Aortic smooth muscle cell (primary cell): ENCODE results near the genes PWWP2A, CCNJL and GABRG2.

DNA sequence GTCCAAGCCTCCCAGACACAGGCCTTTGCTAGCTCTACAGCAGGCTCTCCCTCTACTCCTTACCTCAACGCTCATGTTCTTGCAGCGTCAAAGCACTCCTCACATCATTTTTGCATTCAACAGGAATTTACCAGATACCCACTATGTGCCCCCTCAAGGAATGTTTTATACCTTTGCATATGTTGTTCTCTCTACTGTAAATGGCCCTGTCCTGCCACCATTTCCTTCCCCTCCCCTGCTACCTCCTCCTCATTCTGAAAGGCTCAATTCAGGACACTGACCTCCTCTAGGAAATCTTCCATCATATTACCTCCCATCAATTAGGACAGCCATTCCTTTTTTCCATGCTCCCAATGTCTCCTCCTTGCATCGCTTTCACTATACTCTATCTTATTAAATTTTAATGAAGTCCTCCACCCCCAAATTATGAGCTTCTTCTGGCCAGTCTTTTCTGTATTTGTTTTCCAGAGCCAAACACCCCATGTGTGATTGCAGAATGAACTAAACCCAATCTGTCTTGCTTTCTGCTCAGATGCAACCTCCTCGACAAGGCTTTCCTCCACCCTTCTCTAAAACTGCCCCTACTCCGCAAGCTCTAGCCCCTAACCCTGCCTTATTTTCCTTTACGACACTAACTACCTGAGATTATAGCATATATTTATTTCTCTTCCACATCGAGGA lies 101.8 kb downstream of the EBF1 start:
- RRBS: no CpG with 5 or more reads among the region's 7 CpGs

- RRBS: no CpG with 5 or more reads among the region's 7 CpGs
These were observed 81.0 kb downstream of the EBF1 start for GRCh38 chr5:159018582-159019270.

DNA sequence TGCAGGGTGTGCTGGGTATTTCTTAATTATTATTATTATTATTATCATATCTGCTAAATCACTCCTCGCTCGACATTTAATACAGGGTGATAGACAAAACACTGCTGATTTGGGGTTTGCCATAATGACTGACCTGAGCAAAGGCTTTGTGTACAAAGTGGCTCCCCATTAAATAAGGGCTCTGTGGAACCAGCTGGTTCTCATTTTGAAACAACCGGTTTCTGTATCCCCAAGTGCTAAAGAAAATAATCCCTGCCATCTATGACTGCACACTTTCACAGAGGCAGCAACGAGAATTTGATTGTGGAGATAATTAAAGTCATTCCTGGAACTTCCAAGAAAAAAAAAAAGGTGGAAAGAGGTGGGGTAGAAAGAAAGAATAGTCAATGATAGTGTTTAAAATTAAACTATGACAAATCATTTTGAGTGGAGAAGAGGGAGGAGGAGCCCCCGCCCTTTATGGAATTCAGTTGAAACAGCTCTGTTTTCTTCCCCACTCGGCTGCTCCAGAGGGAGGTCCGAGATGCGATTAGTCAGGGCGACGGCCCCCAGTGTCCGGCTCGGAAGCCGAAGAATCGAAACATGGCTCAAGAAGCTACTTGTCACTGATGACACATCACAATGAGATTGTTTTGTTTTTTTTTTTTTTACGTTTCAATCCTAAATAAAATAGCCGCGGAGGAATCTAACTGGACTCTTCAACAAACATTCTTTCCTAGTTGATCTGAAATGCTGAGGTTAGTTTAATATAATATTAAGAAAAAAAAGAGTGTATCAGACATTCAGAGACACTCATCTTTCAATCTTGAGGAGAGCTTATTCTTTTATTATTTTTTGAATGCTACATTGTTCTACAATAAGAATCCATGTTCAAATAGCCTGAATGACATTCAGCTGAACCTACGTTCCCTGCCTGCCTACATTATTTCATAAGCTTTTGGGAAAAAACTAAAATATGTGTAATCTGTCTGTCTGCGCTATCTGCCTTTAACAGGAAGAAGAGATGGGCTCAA lies 38.3 kb downstream of the EBF1 start:
- RRBS: no CpG with 5 or more reads among the region's 19 CpGs

DNA sequence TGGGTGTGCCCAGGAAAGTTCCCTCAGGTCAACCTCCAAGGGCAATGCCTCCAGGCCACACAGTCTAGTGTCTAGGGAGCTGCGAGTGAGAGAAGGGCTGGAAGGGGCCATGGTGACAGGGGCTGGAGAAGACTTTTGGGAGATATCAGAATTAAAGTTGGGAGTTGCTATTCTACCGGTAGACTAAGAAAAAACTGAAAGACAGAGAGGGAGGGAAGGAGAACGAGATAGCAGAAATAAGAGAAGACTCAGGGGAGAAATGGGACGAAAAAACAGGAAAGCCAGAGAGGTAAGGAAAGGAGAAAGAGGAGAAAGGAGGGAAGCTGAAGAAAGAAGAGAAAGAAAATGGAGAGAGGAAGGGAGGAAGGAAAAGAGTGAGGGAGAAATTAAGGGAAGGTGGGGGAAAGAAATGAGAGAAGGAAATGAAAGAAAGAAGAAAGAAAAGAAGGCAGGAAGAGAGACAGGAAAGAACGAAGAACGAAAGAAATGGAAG lies 1.4 kb downstream of the EBF1 start:
- RRBS: no CpG with 5 or more reads among the region's 6 CpGs

GRCh38 chr5:159101491-159101832 lies 1.7 kb upstream of the EBF1 start:
- RRBS: no CpG with 5 or more reads among the region's 3 CpGs

DNA sequence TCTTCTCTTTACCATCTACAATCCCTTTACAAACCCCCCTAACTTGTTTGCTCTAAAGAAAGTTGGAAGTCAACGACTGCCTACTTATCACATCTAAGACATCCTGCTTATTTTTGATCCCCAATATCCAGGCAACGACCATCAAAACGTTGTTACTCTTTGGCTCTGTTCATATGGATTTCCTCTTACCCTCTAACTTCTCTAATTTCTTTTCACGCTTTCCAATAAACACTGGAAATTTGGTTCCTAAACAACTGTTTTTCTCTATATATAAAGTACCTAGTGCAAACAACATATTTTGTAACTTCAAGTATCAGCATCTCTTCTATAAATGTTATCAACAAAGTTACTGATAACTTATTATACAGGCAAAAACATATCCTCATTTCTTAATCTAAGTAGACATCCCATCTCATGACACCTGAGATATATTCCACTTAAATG lies 13.9 kb downstream of the RNF145 start:
- RRBS: no CpG with 5 or more reads among the region's 4 CpGs

DNA sequence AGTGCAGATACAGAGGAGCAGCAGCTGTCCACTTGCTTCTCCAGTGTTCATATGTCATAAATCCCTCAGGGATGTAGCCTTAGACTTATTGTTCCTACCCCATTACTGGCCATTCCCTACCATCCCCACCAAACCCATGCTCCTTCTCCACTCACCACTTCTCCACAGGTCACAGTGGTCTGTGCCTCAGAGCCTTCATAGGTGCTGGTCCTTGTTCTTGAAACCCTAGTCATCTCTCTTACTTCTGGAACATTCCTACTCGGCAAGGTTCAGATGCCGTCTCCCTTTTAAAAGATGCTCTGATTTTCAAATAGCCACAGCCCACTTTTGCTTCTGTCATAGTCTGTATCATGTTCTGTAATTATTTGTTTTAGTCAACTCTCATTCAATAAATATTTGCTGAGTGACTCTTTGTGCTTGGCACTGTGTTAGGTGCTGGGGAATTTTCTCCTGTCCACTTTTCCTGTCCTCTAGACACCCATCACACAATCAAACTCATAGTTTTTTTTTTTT lies 181.2 kb upstream of the IL12B start:
- RRBS: no CpG with 5 or more reads among the region's 2 CpGs

- RRBS: no CpG with 5 or more reads among the region's 2 CpGs
These were observed 134.7 kb upstream of the ADRA1B start for GRCh38 chr5:159781602-159781916.

DNA sequence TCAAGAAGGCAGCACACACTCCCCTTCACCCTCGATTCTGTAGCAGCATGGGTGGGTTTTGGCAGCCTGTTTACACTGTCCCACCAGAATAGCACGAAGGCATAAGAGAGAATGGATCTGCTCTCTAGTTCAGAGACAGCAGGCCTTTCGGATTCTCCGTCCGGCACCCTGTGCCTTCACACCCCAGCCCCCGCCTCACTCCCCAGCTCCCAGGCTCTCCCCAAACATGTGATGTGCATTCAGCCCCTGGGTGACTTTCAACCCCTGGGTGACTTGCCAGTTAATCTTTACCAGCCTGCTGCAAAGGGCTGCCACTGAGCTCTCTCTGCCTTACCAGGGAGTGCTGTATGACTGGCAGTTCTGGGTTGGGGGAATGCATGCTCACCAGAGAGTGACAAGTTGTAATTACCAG lies 5.0 kb upstream of the ADRA1B start:
- RRBS: no CpG with 5 or more reads among the region's 6 CpGs

- RRBS: no CpG with 5 or more reads among the region's 9 CpGs
These were observed 3.2 kb upstream of the ADRA1B start for GRCh38 chr5:159912924-159913687.

DNA sequence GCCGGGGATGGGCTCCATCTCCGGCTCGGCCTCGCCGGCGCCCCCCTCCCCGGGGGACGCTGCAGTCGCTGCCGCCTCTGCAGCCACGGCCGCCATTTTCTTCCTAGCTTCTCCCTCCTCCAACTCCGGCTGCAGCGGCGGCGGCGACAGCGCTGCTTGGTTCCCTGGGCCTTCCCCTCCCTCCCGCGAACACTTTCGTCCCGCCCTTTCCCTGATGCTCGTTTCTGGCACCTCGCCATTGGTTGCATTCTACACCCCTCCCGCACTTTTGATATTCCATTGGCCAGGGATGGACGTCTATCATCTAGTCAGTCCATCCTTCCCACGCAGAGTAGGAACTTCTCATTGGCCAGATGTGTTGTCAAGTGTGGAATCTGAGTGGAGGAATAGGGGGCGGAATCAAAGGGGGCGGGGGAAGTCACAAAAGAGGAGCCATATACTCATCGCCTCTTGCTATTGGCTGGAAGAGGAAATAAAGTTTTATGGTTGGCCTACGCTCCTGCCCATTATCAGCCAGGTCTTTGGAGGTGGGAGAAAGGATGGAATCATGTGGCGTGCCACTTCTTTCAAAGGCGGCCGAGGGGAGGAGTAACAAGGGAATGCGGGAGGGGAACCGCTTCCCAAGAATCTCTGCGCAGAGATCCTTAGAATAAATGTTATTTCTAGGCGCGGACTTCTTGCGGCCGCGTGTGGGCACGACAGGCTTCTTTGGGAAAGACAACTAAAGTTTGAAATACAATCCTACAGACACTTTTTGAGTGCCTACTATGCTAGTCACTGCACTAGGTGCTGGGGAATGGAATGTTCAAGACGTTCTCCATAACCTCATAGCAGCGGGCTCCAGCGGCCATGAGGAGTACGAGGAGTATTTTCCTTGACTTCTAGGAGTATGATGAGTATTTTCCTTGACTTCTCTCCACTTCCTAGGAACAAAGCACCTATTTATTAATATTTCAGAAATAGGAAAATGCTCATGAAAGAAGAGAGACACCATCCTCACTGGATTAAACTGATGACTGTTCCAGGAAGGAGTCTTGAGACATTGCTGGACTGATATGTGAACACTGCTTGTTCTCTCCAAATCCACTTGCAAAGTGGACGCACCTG lies at the start of gene PWWP2A:
TSS of gene PWWP2A (minus strand) at position 158 of the 1,107 bp plus-strand sequence.
- RRBS: under 1% methylated on average over 5 of the region's 48 CpGs

DNA sequence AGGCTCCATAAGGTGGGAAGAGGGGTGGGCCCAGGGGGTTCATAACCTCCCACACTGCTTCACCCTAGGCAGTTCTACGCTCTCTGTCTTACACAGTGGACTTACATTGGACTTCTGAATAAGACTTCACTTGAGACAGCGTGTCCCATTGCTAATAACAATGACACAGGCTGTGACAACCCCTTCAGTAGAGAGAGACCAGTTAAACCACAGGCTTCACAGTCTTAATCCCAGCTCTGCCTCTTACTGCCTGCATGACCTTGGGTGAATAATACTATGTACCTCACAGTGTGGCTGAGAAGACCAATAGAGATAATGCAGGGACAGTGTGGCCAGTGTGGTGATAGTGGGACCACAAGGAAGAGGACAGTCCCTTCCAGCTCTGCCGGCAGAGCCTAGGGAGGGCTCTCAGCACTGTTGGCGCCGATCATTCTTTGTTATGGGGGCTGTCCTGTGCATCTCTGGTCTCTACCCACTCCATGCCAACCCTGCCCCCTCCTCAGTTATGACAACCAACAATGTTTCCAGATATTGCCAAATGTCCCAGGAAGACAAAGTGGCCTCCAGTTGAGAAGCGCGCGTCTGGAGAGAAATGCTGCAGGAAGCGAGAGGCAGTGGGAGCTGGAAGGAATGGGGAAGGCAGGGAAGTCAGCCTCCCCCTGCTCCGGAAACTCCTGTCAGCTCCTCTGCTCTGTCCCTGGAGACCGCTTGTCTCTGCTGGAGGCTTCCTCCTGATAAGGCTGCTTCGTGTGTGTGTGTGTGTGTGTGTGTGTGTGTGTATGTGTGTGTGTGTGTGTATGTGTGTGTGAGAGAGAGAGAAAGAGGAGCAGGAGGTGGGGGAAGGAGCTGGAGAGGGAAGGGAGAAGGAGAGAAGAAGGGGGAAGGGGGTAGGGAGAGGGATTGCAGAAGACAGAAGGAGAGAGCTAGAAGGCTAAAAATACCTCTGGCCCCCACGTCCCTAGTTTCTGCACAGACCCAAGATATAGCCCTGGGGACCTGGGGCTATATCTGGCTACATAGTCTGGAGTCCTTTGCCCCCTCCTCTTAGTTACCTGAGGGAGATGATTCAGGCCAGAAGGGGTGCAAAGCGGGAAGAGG lies 31.8 kb upstream of the FABP6 start:
- RRBS: no CpG with 5 or more reads among the region's 14 CpGs

DNA sequence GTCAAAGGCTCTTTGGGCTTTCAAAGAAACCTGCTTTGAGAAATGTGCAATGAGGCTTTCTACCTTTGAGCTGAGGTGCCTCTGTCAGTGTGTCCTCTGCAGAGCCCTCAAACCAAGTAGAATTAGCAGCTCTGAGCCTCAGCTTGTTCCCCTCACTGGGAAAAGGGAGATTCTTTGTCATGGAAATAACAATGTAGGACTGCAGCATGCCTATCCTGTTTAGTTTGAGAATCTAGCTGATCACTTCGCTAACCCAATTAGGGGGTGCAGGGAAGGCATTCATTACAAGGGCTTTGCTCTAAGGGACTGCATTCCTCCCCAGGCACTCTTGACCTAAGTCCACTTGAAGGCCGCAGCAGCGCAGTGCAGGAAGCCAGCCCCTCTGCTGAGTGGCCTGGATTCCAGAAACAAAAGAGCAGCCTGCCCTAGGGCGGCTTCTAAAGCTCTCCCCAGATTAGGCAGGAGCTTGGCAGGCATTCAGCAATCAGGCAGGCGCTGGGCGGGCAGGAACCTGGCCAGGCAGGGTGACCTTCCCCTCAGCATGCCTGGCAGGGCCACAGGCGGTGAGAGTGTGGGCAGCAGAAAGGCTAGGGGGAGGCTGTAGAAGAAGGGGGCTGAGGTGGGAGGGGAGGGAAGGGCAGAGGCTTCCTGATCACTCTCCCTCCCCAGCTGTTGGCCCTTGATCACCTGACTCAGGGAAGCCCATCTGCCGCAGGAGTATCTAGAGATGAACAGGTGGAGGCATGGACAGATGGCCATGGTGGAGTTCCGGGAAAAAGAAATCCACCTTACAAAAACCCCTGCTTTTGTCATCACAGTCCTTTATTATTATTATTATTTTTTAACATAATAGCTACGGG lies 24.8 kb downstream of the CCNJL start:
- RRBS: no CpG with 5 or more reads among the region's 10 CpGs

DNA sequence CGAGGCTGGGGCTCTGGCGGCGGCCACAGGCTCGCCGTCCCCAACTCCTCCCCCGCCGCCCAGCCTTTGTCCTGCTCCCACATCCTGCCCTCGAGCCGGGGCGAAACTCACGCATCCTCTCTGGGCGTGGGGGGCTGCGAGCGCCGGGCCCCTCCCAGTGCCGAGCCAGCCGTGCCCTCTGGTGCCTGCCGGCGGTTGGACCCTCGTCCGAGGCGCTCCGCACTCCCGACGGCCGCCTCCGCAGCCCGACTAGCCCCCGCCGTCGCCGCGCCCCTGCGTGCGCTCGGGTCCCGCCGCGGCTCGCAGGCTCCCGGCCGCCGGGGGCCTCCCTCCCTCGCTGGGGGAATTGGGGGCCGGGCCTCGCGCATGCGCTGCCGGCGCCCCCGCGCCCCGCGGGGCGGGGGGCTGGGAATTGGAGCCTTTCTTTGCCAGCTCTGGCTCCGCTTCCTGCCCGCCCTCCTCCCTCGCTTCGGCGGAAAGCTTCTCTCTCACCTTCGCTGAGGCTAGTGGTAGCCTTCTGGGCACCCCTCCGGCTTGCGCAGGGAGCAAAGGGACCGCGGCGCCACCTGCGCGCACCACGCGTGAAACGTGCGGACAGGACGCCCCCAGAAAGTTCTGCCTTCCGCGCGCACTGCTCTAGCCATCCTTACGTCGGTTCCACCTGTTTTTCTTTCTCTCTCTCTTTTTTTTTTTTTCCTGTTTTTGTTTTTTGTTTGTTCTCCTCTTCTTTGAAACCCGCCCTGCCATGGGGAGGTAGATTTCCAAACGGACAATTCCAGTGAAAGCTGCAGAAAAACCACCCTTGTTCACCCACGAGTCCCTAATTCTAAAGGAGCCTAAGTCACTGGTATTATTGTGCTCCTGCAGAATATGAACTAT lies at the start of gene CCNJL:
TSS of gene CCNJL (minus strand) at position 312 of the 879 bp plus-strand sequence.
- RRBS: 2% methylated on average over 10 of the region's 81 CpGs

DNA sequence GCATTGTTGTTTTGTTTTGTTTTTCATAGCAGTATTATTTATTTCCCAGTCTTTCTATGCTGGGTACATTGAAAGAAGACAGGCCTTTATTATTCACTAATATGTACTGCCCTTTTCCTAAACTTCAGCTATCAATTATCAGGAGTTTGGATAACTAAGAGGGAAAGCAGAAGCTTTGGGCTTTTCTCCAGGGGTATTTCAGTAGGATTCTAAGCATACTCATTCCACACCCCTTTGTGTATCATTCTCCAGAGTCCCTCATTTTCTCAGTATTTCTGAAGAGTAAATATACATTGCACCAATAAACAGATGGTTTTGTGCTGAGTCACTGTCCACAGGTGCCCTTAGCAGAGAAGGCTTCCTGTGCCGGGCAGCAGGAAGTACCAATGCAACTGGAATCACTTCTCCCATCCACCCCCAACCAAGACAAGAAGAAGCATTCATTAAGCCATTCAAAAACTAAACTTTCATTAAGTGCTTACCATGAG lies 3.5 kb upstream of the CCNJL start:
- RRBS: no CpG with 5 or more reads among the region's 1 CpG

DNA sequence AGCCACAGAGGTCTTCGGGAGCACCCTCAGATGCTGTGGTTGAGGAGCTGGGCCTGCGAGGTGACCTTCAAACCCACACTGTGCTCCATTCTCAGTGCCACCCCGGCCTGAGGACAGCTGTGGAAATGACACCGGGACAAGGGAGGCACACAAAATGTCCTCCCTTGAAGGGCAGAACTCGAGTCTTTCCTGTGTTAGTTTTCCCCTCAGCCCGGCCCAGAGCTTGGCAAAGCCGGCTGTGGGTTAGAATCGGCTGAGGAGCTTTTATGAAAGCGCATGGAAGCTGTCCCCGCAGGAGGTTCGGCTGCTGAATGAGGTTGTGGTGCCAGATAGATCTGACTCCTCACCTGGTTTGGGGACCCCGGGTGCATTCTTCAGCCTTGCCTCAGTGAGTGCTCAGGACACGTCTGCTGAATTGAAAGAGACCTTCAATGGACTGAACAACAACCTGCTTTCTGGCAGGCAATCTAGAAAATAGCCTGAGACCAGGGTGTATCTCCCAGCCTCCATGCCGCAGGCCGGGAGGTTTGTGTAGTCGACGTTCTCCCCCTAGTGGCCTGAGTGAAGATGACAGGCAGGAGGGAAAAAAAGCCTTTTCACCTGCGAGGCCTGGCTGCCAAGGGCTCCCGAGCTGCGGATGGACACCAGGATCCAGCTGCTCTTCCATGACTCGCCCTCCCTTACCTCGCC lies 25.3 kb downstream of the C1QTNF2 start:
- RRBS: 17% methylated on average over 3 of the region's 22 CpGs

DNA sequence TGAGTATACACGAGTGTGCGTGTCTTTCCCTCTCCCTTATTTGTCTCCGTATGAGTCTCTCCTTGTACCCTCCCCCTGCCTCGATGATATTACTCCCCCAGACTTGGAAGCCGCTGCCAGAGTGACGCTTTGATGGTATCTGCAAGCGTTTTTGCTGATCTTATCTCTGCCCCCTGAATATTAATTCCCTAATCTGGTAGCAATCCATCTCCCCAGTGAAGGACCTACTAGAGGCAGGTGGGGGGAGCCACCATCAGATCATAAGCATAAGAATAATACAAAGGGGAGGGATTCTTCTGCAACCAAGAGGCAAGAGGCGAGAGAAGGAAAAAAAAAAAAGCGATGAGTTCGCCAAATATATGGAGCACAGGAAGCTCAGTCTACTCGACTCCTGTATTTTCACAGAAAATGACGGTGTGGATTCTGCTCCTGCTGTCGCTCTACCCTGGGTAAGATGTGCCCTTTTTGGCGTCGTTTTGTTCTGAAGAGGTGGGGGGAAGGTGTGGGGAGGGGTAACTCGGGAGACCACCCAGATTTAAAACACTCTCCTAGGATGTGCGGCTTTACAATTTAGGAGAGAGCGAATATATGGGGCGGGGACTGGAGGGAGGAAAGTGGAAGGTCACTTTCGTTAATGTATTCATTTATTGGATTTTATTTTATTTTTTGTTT lies at the start of gene GABRG2:
TSS of gene GABRG2 (plus strand) at position 116 of the 672 bp plus-strand sequence.
- RRBS: no CpG with 5 or more reads among the region's 20 CpGs

- RRBS: no CpG with 5 or more reads among the region's 3 CpGs
These were observed 6.7 kb downstream of the CCNG1 start for GRCh38 chr5:163443817-163444818.

GRCh38 chr5:163565668-163566247 lies 60.3 kb downstream of the MAT2B start:
- RRBS: no CpG with 5 or more reads among the region's 19 CpGs

GRCh38 chr5:163727115-163727519 lies 221.7 kb downstream of the MAT2B start:
- RRBS: no CpG with 5 or more reads among the region's 3 CpGs